Daoy (cell line): ENCODE data around the gene MED13L.

DNA sequence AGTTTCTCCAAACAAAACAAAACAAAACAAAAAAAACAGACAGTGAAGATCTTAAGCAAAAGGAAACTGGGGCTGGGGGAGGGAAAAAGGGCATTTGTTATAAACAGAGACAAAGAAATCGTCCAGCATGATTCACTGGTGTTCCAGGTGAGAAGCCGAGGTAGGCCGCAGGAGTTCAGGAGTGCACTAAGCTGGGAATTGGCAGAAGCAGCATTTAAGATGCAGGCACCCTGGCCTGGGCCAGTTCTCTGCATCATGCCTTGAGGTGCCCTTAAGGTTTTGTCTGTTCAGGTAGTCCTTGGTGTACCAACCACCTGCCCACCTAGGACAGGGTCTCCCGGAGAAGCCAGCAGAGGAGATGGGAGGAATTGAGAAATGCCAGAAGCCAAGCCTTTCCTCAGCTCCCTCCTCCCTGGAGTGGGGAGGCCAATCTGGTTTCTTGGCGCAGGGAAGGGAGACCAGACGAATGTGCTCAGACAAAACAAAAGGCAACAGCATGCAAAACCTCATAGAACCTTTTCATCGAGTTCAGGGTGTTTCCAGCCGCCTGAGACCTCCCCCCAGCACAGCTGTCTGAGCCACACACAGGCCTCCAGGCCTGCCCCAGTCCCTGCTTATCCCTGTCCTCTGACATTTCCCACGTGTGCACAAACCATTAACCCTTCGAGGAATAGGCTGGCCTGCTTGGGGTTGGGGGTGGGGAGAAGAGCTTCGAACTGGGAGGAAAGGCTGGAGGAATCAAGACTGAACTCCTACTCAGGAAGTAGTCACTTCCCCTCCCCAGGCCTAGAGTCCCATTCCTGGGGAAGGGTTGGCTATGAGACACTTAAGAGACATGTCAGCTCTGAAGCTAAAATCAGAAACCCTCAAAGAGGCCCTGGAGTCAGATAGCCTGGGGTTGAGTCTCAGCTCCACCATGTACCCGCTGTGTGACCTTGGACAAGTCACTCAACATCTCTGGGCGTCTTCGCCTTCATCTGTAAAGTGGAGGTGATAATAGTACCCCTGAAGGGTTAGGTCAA is 10.8 kb downstream of the TBX3 start:
- RAMPAGE, long total RNA: no peak

- RAMPAGE, long total RNA: no peak
Measured at GRCh38 chr12:114682012-114682668, 1.8 kb downstream of the TBX3 start.

- RAMPAGE, long total RNA: no peak
Measured at GRCh38 chr12:114685147-114685396, 1.1 kb upstream of the TBX3 start.

DNA sequence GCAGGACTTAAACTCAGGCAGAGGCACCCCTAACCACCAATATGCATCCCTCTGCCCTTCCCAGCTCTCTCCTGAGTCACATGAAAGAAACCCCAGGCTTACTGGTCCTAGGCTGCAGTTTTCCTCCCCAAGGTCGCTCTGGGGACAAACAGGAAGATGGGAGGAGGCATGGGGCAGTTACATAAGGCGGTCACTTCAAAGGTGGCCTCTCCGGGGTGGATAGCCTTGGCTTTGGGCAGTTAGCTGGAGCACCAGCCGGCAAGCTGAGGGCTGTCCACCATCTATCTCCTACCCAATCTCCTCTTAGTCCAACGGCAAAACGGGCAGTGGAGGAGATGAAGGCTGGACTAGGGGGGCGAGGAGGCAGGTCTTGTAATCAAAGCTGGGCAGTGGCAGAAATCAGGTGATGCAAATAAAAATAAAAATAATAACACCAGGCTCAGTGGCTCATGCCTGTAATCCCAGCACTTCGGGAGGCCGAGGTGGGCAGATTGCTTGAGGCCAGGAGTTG is 54.9 kb upstream of the TBX3 start:
- RAMPAGE, long total RNA: no peak

GRCh38 chr12:114875301-114875619 is 191.3 kb upstream of the TBX3 start:
- RAMPAGE, long total RNA: no peak

- RAMPAGE, long total RNA: no peak
Measured at GRCh38 chr12:114914335-114915030, 230.5 kb upstream of the TBX3 start.

- RAMPAGE, long total RNA: no peak
Measured at GRCh38 chr12:115320849-115321491, 637.0 kb upstream of the TBX3 start.

GRCh38 chr12:116004245-116004789 is 273.2 kb downstream of the MED13L start:
- RAMPAGE, long total RNA: no peak

DNA sequence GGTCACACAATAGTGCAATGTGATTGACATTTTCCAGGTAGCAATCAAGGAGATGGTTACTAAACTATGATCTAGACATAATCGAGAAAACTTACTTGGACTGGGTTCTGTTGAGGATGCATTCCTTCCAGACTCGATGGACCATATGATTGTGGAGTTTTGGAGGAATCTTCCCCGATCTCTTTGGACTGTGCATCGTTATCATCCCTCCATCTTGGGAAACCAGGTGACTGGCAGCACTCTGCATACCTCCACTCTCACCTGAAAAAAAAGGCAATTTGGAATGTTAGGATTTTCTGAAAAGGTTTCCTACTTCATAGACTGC is 262.5 kb downstream of the MED13L start:
- RAMPAGE, long total RNA: no peak

GRCh38 chr12:116111312-116111867 is 166.1 kb downstream of the MED13L start:
- RAMPAGE, long total RNA: no peak

DNA sequence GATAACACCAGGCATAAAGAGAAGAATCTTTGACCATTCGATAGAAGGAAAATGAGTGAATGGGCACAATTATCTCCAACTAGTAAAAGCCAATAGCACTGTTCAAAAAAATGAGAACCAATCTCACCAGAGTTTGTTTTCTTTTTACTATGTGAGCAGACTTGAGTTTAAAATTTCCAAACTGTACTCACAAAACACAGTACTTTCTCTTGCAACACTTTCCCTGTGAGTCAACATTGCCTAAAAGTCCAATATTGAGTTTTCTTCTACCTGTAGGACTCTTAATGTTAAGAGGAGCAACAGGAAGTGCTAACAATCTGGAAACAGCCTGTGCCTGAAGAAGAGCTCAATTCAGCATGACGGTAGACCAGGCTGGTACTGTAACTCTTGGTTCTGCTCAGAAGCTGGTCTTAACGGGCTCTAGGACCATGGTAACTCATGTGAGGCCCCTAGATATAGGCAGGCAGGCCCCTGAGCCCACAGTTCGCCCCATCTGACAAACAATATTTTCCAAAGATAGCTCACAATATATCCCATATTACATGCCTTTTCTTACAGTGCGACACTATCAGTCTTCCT is 144.3 kb downstream of the MED13L start:
- RAMPAGE, long total RNA: no peak

DNA sequence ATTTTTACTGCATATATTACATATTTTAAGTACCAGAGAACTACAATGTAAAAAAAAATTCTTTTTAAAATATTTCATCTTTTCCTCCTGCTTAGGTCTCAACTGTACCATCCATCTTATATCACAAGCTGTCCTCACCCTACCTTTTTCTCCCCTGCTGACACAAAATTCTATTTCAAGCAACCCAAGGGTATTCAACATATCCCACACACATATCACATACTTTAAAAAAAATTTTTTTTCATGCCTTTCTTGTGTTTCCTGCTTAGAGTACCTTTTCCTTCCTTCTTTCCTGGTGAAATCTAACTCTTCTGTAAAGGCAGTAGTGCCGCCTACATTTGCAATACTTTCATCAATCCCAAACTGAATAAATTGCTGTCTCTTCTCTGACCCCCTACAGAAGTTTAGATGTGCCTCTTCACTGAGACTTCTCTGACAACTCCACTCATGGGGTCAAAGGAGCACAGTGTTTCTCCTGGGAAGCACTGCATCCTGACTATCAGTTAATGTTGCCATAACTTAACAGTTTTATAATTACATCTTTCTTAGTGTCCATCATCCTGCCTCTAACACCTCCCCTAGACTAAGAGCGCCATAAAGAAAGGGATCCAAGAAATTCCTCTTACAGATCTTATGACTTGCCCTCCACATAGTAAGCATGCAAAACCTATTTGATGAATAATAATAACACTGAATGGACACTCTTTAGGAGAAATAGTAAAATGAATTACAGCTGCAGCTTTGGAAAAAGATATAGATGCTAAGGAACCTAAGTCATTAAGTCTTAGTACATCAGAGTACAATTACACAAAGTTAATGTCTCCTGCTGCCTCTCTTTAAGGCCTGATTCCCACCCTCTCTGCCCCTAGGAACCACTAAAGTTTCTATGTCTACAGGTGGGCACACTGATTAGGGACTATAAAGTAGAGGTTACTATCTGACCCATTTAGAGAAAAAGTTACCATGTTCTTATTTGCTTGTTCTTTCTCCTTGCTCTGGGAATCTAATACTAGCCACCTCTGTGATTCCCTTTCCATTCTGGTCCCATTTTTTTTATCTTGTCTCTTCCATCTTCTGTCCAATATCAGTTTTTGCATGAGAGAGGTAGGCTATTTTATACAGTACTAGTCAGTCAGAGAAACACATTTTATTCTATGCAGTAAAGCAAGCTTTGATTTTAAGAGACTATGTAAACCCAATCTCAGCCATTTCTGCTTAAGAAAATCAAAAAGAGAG is 79.0 kb downstream of the MED13L start:
- RAMPAGE, long total RNA: no peak

GRCh38 chr12:116275701-116276027 is 1.8 kb downstream of the MED13L start:
- RAMPAGE, long total RNA: no peak

DNA sequence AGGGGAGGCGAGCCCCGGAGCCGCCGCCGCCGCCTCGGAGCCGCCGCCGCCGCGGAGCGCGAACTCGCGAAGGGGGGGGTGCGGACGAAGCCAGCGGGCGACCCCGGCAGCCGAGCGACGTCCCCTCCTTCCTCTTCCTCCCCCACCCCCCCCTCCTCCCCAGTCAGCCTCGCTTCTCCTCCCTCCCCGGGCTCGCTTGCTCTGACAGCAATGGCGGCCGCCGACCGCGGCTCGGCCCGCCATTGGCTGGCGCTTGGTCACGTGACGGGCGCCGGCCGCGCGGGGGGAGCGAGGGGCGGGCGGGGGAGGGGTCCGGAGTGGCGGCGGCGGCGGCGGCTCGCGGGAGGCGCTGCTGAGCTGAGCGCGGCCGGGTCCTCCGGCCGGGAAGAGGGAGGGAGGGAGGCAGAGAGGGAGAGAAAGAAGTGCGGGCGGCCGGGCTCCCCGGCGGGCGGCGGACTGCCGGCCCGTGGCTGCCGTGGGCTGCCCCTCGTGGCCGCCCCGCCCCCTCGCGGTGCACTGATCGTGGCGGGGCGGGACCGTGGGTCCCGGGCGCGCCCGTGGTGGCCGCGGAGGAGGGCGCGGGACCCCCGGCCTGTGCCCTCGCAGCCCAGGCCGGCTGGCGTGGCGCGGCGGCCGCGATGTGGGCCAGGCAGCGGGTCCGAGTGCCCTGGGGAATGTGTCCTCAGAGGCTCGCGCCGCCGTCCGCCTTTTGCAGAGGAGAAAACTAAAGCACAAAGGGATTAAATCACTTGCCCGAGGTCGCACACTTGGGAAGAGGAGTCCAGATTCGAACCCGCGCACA is at the start of gene MED13L:
Gene MED13L (minus strand): TSS at position 212 of the 802 bp plus-strand sequence.
- RAMPAGE, long total RNA: no peak

DNA sequence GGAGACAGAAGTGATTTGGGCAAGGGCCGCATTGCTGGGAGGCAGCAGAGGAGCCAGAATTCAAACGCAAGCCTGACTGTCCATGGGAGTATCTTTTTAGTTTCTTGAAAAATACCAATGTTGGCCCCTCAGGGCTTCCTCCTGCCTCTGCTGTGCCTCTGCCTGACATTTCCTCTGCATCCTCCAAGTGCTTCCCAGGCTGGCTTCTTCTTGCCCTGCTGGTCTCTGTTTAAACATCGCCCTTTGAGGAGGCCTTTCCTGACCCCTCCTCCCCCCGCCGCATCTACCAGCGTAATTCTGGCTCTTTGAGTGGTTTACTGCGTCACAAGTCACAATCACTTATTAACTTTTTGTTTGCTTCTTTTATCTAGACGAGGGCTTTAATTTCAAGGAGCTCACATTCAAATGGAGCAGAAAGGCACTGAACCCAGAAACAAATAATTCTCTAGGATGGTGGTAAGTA is 90.9 kb upstream of the MED13L start:
- RAMPAGE, long total RNA: no peak

- RAMPAGE, long total RNA: no peak
Measured at GRCh38 chr12:116434684-116435206, 124.4 kb upstream of the MAP1LC3B2 start.

GRCh38 chr12:116818835-116819830 is 62.1 kb downstream of the HRK start:
- RAMPAGE, long total RNA: no peak

DNA sequence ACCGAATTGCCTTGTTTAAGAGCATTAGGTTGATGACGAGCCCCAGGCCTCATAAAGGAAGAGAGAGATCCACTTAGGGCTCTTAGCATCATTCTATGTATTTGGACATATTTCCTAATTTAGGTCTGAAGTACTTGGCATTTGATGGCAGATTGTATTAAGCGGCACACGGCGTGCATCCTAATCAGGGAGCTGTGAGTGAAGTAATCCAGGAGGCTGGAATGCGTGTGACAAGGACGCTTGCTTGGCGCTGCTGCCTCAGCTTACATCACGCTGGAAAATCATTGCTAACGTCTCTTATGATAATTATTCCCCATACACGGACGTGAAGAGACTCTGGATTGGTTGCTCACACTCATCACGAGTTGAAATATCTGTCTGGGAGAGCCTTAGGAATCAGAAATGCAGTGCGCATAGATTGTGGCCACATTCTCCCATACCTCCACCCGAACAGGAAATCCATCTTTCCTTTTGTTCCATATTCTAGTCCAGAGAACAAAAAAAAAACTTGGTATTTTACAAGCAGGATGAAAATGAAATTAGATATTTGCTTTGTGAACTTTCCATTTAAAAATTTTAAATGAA is 85.4 kb downstream of the FBXW8 start:
- RAMPAGE, long total RNA: no peak

DNA sequence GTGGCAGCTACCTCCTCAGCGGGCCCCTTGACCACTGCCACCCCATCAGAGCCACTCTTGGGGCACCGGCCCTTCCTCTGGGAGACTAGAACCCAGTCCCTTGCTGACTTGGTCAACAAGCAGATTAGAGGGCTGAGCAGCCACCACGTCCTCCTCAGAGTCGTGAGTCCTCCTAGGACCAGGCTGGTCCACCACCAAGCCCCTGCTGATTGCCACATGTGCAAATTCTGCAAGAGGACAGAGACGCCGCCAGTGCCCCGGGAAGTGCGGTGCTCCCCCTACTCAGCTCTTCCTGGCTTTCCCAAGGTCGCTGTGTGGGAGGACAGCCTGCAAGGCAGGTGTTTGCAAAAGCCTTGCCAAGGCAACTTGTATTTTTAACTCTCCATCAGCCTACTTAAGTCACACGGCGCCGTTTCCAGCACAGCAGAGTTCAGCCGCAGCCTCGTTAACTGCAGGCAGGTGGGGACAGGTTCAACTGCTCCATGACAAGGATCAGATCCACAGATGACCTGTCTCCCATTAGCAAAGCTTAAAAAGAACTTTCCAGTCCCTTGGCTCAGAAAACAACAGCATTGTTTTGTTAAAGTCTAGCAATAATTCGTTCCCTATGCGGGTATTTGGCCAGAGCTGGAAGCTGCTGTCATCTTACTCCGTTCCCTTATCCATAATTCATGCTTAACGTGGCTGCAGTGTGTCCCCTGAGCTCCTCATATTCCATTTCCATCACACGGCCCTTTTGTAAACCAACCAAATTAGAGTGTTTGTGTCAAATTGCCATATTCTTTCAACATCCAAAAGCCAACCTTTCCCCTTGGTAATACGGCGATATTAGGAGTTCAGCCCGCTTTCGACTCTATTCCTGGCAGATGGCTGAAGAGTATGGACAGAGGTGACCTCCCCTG is 65.5 kb downstream of the TESC start:
- RAMPAGE, long total RNA: no peak

DNA sequence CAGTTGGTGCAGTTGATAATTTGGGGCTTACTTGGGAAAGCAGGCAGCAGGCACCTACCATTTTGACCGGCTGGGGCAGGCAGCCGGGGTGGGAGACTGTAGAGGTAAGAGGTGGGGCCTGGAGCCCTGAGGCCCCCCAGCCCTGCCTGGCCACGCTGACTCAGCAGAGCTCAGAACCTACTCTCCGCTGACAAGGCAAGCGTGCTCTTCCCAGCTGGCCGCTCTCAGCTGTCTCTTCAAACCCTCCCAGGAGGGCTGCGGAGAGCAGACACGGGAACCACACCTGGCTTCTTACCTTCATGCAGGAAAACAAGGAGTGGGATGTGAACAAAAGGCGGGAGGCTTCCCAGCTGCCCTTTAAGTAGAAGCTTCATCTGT is 12.5 kb upstream of the TESC start:
- RAMPAGE, long total RNA: no peak